Hematopoietic multipotent progenitor cell (in vitro differentiated cells): Measurements from ENCODE around the gene DNAH17.

- CAGE, long polyA plus RNA, result no peak
Measured at GRCh38 chr17:78397869-78398371, 19.5 kb downstream of the PGS1 start.

DNA sequence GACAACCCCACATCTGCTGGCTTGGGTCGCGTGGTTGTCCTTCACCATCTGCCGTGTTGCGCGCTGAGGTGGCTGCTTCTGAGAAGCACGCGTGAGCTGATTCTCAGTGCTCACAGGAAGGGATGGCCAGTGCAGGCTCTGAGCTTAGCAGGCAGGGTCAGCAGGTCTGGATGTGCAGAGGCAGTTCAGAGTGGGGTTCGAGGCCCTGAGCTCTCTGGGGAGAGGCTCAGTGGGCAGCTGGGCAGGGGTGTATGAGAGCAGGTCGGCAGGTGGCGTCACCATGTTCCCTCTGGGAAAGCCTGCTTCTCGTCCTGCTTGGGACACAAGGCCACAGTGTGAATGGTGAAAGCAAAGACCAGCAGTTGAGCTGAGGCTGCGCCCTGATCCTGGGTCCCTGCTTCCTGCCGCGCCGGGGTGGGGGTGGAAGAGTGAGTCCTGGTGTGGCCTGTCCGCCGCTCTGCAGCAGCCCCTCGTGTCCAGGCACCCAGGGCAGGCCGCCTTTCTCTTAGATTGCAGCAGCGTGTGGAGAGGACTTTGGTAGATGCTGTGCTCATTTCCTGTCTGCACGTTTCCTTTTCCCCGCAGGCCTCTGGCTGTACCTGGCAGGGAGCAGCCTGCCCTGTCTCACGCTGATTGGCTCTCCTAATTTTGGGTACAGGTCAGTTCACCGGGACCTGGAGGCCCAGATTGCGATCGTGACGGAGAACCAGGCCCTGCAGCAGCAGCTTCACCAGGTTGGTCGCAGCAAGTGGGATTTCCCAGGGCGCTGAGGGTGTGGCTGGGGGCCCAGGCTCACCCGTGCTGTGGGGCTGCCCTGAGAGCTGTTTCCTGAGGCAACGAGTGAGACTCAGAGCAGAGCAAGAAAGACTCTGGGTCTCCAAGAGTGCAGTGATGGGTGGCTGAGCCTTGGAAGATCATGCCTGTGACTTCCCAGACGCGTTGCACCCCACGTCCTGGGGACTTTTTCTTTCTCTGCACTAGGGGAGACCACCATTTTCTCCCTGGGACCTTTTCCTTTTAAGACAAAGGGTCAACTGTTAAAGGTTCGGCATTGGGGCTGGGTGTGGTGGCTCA, 36.2 kb downstream of the PGS1 start:
- CAGE, long polyA plus RNA, result no peak

DNA sequence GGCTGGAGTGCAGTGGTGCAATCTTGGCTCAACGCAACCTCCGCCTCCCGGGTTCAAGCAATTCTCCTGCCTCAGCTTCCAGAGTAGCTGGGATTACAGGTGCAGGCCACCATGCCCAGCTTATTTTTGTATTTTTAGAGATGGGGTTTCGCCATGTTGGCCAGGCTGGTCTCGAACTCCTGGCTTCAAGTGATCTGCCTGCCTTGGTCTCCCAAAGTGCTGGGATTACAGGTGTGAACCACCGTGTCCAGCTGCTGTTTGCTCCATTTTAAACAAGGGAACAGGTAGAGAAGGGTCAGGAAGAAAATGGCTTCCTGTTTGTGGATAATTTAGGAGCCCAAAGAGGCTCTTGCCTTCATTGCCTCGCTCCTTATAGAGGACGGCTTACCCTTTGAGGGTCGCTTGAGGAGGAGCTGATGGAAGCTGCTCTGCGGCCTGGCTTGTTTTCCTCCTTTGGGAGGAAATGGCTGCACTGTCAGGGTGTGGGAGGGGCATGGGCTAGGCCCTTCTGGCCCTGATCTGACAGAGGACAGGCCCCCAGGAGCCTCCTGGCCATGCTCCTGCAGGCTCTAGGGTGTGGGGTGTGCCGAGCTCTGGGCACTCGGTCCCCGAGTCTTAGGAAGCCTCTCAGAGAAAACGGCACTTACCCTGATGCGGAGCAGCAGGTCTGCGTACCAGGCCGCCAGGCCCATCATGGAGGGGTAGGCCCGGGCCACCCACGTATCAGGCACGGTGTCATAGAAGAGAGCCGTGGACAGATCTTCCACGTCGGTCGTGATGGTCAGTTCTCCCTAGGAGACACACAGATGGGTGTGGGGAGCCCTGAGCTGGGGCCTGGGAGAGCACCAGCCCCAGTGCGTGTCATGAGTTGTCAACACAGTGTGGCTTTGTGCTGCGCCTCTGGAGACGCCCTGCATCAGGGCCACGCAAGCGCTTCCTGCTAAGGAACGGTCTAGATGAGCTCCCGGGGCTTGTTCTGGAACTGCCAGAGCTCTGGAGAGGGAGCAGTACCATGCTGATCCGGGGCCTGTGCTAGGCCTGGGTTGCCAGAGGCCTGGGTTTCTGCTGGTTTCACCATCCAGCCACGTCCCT, 47.7 kb downstream of the PGS1 start:
- CAGE, long polyA plus RNA, result no peak

DNA sequence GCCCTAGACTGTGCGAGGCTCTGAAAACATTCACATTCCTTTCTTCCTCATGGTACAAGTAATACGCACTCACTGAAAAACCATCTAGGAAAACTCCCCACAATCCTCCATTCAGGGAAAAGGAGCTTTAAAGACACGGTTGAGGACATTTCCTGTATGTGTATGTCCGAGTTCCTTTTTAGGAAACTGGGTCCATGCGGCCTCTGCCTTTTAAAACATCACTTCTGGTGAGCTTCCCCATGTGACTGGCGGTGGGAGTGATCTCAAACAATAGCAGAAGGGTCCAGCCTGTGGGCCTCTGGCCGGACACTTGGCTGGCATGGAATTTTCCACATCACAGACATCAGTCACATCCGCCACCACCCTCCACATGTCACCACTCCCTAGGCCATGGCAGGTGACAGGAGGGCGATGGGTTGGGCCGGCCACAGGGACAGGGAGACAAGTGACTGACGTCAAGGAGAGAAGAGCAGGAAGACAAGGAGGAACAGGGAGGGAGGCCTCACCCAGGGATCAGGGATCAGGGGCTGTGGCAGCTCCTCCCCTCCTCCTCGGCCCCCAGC, 83.8 kb downstream of the DNAH17 start:
- CAGE, long polyA plus RNA, result no peak

DNA sequence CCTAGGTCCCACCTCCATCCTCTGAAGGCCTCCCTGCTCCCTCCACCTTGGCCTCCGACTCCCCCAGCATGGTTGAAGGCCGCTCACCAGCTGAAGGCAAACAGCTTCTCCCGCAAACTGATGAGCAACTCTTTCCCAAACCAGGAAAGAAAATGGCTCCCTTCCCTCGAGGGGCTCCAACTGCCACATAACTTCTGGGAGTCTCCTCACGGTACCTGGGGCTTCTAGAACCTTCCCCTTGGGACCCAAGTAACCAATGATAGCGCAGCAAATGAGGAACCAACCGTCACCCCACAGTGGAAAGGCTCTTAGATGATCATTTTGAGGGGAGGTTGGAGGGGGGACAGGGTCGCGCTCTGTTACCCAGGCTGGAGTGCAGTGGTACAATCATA, at the start of gene DNAH17:
Gene DNAH17 (minus strand): TSS at position 189 of the 392 bp plus-strand sequence.
- CAGE, long polyA plus RNA, result no peak

GRCh38 chr17:78638801-78639273, 61.6 kb upstream of the DNAH17 start:
- CAGE, long polyA plus RNA, result no peak

GRCh38 chr17:78716616-78717730, 65.1 kb downstream of the CYTH1 start:
- CAGE, long polyA plus RNA, result no peak

GRCh38 chr17:78724284-78724959, 57.7 kb downstream of the CYTH1 start:
- CAGE, long polyA plus RNA, result no peak

DNA sequence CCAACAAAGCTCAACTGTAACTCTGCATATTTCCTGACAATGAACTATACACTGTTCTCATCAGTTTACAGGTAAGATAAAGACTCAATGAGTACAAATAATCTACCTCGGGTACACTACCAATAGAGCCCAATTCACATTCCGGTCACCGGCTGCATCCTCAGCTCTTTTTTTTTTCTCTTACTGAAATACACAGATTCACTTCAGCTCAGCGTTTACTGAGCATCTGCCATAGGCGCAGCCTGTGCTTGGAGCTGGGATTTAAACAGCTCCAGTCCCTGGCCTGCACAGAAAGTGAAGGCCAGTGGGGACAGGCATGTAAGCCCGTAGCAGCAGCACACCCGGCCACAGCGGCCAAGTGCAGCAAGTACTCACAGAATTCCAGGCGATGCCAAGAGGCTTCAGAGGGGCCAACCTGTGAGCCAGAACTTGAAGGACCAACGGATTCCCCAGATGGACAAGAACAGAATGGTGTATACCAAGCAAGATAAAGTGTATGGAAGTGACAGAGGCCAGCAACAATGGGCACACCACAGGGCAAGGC, 48.7 kb downstream of the CYTH1 start:
- CAGE, long polyA plus RNA, result no peak

GRCh38 chr17:78736165-78737260, 45.6 kb downstream of the CYTH1 start:
- CAGE, long polyA plus RNA, result start-site peak on the minus strand at chr17:78736755-78736894, 1,300 reads

DNA sequence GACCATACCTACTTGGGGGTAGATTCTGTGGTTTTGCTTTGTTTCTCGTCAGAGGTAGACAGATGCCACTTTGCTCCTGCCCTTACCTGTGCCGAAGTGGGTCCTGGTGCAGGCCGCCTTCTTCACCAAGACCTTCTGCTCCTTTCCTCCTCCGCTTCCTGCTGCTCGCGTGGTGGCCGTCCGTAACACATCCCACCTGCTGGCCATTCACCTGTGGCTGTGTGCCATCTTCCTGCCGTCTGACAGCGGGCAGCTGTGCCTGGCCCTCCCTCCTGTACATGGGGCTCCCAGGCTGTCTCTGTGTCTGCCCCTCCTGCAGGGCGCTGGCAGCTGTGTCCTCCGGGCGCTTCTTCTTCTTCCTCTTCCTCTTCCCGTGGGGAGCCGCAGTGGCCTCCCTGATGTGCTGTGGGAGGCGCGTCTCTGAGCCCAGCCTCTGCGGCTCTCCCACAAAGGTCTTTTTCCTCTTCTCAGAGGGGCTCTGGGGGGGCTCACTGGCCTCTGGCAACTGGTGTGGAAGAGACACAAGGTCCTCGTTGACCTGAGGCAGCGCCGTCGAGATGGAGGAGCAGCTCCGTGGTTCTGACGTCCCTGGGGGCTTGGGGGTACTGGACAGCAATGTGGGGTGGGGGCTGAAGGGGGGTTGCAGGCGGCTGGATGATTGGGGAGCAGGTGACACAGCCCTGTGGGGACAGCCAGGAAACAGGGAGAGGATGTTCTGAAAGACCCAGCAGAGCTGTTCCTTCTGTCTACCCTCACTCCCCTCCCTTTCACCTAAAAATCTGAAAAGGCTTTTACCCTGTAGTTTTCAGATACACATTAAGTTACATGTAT, 21.4 kb upstream of the CYTH1 start:
- CAGE, long polyA plus RNA, result no peak

GRCh38 chr17:78821800-78823112, 18.4 kb downstream of the USP36 start:
- CAGE, long polyA plus RNA, result no peak

- CAGE, long polyA plus RNA, result no peak
Measured at GRCh38 chr17:78985850-78986498, 6.3 kb upstream of the LGALS3BP start.

- CAGE, long polyA plus RNA, result no peak
Measured at GRCh38 chr17:79002482-79003300, 6.9 kb downstream of the CANT1 start.

DNA sequence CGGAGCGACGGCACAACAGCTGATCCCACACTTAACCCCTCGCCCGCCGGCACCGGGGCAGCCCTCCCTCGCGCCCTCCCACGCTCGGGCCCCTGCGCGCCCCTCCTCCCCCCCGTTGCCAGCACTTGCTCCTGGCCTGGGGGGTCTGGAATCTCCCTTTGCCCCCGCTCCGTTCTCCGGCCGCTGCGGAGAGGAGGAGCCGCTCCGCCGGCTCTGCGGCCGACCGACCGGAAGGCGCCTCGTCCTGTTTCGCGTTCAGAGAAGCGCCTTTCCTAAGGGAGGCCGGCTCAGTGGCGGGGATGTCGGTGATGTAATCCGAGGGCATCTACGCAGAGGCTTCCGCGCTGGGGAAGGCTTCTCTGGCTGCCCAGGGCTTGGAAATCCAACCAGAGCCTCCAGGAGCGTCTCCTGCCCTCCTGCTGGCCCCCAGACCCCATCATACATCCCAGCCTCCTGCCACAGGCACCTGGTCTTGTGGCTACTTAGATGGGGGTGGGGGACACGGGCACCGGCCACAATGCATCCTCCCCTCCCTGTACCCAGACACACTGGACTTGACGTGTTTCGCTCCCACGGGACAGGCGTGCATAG, 109.3 kb downstream of the ENGASE start:
- CAGE, long polyA plus RNA, result no peak

DNA sequence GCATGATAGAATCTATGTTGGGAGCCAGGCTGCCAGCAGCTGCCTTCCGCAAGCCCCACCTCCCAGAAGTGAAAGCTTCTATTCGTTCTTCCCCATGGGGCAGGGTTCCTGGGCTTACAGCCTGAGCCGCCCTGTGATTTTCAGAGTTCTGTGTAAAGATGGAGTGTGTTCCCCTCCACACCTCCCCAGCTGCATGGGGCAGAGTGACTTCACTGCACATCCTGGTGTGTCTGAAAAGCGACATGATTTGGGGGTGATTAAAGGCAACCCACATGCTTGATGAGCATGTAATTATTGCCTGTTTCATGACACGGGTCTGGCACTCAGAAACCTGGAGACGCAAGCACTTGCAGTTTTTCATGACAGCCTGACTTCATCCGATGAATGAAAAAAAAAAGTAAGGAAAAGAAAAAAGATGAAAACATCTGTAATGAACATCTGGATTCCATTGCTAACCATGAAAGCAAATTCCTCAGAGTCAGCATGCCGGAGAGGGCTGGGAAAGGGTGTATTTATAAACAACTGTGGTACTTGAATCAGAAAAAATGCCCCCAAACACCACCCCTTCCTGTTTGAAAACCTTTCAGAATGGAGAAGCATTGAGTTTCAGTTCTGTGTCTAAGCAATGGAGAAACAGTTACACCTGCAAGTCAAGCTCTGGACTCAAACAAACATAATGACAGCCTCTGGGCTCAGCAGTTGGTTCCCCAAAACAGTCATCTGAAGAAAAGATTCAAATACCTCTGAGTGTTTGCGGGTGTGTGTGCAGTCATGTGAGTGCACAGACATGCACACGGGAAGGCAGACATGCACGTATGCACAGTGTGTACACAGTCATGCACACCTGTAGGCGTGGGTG, 265.9 kb downstream of the ENGASE start:
- CAGE, long polyA plus RNA, result no peak

GRCh38 chr17:79572996-79573227, 37.9 kb downstream of the RBFOX3 start:
- CAGE, long polyA plus RNA, result no peak

DNA sequence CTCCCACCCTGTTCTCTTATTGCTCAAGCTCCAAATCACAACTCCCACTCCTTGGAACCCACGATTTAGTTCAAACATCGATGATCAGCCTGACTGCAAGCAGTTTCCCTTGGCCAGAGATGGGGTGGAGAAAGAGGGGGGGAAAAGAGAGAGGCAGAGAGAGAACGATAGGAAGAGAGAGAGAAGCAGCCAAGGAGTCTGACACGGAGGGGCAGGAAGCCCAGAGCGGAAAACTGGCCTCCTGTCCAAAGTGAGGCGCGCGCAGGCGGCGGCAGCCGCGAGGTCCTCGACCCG, 1.6 kb upstream of the CBX8 start:
- CAGE, long polyA plus RNA, result no peak

- CAGE, long polyA plus RNA, result no peak
Measured at GRCh38 chr17:79798812-79799053, 1.9 kb upstream of the CBX8 start.

GRCh38 chr17:79819806-79820216, 19.4 kb downstream of the CBX4 start:
- CAGE, long polyA plus RNA, result no peak